Foreskin keratinocyte (primary cell): ENCODE results near the genes SH3BGR and B3GALT5.

GRCh38 chr21:38816801-38817743 is 11.3 kb downstream of the ETS2 start:
- RAMPAGE, total RNA: no peak

DNA sequence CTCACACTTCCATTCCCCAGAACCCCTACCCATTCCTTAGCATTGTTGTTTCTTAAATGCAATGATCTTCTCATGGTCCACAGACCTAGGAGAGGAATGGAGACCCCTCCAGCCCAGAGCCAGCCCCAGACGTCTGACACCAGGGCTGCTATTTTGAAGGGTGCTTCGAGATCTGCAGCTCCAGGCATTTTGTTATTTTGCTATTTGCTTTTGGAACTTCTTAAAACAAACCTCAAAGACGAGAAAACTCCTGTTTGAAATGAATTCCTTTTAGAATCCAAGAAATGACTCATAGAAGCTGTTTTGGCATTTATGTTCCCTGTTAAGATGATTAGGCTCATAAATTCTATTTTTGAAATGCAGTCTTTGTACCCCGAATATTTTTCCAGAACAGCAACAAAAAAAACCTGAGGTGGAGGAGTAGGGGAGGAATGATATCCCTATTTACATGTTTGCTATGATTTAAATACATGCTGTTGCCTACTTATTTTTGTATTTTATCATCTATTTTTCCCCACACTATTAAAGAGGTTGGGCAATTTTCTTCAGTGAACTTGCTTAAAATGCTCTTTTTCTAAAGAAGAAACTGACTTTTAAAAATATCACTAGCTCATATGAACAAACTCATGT is 115.4 kb downstream of the ETS2 start:
- RAMPAGE, total RNA: no peak

DNA sequence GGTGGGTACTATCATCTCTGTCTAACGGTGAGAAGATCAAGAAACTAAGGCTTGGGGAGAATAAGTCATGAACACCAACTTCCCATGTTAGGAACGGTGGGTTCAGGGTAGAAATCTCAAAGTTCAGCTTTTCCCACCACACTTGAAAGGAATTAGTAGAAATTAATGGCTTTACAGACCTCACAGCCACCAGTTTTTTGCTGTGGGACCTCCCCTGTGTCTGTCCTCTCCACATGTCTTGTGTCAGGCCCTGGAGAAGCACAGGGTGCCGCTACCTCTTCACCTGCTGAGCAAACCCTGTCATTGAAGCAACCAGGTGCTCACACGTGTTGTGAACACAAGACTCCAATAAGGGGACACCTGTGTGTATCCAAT is 148.6 kb downstream of the ETS2 start:
- RAMPAGE, total RNA: no peak

- RAMPAGE, total RNA: no peak
Observed at GRCh38 chr21:39004685-39005415, 178.4 kb downstream of the PSMG1 start.

DNA sequence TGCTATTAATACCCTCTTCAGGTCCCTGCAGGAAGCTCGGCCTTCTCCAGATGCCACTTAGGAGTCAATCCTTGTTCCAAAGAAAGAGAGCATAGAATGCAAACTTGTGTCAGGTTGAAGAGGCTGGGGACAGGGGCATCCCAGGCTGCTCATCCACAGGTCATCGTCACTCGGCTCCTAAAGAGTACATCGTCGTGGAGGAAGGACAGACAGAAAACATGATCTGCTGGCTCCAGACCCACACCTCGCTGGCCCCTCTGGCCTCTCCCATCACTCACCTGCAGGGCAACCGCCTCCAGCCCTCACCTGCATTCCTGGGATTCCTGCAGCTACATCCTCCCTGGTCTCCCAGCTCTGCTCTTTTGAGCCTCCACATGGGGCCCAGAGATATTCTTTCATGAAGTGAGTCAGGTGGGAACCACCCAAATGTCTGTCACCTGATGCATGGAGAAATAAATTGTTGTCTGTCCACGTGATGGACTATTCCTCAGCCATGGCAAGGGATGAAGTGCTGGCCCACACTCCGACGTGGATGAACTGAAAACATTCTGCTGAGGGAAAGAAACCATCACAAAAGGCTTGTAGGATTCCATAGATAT is 152.8 kb downstream of the PSMG1 start:
- RAMPAGE, total RNA: no peak

DNA sequence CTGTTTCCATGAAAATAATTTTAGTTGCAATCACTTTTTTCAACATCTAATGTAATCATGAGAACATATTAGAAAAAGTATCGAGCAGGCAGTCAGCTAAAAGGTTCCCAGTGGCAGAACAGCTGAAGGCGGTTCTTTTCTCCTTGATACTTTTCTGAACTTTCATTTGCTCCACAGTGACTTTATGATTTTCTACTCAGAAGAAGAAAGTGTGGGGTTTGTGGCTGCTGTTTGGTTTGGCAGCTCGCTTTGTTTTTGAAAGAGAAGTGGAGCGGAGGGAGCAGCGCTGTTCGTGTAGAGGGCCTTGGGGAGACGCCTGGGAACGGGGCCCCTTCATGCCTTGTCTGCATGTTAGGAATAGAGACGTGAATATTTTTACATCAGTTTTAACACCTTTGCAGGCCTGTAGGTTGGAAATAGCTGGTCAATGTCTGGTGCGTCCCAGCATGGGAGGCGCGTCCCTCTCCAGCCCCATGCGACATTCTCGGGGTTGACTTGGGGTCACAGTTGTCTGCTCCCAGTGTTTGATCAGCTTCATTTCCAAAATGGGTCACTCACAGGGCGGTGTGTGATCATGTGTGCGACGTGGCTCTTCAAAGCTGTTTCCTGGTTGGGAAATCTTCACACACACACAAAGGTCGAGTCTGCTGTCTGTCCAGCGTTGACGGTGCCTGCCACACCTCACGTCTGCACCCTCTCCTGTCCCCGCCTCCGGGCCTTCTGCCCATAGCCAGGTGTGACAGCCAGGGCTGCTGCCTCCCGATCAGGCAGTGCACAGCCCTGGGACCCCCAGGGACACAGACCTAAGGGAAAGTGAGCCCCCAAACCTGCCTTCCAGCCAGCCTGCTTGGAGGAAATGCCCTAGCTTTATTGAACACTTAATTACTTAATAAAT is 149.3 kb downstream of the PSMG1 start:
- RAMPAGE, total RNA: no peak

DNA sequence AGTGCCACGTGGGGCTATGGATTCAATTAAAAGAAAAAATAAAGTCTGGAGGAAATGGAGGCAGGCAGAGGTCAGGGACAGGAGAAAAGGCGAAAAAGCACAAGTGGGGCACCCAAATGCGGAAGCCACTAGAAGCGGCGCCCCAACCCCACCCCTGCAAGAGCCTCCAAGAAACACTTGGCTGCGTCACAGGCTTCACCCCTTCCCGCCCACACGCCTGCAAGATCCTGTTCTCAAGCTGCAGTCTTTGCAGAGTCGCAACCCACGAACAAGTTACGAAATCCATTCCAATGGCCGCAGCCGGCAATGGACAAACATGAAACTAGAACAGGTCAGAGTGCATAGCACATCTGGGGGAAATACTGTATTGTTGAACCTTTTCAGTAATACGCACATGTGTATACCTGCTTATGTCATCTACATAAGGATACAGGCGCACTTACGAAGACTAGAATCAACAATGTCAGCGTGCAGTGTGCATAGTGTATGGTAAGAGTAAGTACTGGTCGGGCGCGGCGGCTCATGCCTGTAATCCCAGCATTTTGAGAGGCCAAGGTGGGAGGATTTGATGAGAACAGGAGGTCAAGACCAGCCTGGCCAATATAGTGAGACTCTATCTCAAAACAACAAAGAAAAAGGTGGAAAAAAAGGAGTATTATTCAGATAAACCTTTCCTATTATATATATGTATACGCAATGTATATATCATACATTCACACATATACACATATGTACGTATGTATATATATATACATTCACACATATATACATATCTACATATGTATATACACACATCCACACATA is 103.5 kb downstream of the PSMG1 start:
- RAMPAGE, total RNA: no peak

- RAMPAGE, total RNA: no peak
Observed at GRCh38 chr21:39083370-39084382, 99.6 kb downstream of the PSMG1 start.

DNA sequence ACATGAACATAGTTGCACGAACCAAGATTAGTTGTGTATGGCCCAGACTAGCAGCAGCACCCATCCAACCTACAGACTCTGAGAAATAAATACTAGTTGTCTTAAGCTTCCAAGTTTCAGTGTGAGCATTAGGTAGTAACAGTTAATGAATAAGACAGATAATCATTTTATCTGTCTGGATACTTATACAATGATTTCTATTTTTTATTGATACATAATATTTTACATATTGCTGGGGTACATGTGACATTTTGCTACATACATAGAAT is 18.0 kb downstream of the PSMG1 start:
- RAMPAGE, total RNA: no peak

GRCh38 chr21:39196078-39196653 is 12.9 kb upstream of the PSMG1 start:
- RAMPAGE, total RNA: no peak

GRCh38 chr21:39386271-39386717 is 6.2 kb downstream of the GET1 start:
- RAMPAGE, total RNA: no peak

DNA sequence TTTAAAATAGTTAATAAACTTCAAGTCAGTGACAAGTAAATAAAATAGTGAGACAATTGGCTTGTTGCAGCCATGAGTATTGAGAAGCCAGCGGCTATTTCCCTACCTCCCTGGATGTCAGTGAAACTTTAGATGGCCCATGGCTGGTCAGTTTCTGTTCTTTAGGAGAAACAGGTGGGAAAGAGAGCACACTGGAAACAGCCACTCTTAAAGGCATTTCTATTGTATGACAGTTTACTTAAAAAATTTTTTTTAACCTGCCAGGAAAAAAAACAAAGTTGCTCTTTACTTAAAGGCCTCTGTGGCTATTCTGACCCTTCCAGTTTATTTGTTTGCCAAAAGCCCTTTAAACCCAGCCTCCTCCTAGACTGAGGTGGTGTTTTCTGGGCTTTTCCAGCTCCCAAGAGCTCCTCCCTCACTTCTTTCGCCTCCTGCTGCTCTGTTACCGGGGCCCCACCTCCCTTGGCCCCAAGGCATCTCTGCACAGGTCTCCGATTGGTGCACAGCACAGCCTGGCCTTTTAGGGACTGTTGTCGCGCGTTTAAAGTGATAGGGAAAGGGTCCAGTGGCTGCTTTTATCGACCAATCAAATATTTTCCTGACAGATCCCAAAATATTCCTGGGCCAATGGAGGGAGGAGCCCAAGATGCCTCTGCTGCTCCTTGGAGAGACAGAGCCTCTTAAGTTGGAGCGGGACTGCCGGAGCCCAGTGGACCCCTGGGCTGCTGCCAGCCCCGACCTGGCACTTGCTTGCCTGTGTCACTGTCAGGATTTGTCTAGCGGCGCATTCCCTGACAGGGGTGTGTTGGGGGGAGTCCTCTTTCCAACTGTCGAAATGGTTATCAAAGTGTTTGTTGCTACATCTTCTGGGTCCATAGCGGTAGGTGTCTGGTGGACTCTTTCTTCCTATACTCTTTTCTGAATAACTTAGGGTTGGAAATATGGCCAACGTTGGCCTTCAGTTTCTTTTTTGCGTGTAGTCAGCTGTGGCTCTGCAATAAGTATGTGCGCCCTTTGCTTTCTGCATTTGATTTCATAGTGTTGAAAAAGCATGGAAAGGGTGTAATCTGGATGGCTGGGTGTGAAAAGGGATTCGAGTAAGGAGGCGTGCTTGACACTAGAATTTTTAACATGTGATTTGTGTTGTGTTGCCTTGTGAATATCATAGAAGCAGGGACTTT is at the start of gene SH3BGR:
Gene SH3BGR (plus strand): TSS at position 709 of the 1,181 bp plus-strand sequence.
- RAMPAGE, total RNA: no peak

GRCh38 chr21:39536000-39536446 is 76.7 kb upstream of the B3GALT5 start:
- RAMPAGE, total RNA: no peak

GRCh38 chr21:39612376-39613533 is at the start of gene B3GALT5:
TSS of gene B3GALT5 (plus strand) at chr21:39612940.
- RAMPAGE, total RNA: no peak

GRCh38 chr21:39625120-39625784 is 12.5 kb downstream of the B3GALT5 start:
- RAMPAGE, total RNA: no peak

DNA sequence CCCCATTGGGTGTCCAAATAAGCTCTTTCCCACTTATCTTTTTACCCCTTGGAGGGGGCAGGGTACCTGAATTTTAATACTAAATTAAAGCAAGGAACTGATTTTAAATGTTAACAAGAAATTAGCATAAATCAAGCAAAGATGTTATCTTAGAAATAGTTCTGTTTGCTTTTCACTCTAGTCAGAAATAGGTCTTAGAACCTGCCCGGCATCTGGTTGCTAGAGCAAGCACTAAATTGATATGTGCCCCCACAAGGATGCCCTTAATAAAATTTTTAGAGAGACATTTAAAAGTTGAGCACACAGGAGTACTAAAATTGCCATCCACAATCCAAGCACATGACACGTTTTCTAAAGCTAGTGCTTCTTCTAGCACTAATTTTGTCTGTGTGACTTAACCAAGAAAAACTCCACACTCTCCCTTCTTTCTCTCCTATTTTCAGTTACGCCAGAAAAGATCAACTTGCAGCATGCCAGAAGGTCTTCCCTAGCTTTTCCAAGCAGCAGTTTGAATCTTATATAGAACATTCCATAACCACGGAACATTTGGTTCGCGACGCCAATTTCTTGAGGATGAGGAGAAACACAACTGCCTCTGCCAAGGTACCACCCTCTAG is 43.6 kb upstream of the BACE2 start:
- RAMPAGE, total RNA: no peak

DNA sequence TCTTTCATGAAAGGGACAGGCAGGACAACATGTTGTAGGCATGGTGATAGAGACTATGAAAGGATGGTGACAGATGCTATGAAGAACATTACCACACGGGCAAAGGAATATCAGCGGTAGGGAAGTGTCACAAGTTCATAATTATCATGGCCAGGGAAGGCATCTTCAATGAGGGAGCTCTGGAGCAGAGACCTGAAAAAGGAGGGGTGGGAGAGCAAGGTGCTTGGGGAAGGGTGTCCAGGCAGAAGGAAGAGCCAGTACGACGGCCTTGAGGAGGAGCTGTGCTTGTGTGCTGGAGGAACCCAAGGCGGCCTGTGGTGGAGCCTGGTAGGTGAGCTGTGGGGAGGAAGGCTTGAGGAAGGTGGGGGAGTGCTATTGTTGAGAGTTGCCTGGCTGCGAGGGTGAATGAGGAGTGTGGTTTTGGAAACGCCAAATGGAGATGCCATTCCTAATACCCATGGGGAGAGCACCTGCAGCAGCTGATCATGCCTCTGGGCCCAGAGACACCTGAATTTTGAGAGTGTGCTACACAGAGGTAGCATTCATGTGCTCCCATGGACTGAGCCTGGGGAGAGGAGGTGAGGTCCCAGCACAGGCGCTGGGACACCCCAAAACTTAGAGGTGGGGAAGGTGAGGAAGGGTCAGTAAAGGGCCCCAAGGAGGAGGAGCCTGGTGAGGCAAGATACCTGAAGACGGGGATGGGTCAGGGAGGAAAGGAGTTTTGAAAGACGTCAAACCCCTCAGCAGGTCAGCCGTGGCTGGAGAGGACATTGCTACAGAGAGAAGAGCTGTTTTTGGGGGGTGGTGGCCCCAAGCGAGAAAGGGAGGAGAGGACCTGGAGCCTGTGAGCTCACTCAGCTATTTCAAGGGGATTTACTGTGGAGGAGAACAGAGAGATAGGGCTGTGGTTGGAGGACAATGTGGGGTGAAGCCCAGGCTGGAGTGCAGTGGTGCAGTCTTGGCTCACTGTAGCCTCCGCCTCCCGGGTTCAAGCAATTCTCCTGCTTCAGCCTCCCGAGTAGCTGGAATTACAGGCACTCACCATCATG is 35.5 kb downstream of the BACE2 start:
- RAMPAGE, total RNA: no peak

GRCh38 chr21:41216016-41217036 is 48.4 kb downstream of the BACE2 start:
- RAMPAGE, total RNA: no peak

GRCh38 chr21:41227583-41228408 is 59.8 kb downstream of the BACE2 start:
- RAMPAGE, total RNA: no peak

DNA sequence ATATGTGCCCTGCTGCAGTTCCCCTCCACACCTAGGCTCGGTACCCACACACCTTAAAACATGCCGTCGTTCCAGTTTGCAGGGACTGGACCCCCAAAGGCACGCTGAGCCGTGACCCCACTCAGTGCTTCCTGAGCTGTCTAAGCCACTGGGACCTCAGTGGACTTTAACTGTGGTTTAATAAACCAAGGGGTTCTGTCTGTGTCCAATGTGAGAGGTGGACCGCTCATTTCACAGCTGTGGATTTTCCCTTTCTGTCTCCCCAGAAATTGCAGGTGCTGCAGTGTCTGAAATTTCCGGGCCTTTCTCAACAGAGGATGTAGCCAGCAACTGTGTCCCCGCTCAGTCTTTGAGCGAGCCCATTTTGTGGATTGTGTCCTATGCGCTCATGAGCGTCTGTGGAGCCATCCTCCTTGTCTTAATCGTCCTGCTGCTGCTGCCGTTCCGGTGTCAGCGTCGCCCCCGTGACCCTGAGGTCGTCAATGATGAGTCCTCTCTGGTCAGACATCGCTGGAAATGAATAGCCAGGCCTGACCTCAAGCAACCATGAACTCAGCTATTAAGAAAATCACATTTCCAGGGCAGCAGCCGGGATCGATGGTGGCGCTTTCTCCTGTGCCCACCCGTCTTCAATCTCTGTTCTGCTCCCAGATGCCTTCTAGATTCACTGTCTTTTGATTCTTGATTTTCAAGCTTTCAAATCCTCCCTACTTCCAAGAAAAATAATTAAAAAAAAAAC is 41.3 kb upstream of the FAM3B start:
- RAMPAGE, total RNA: no peak